ENCODE measurements around the genes MAP3K7, FUT9, UFL1, MMS22L and GRIK2.

DNA sequence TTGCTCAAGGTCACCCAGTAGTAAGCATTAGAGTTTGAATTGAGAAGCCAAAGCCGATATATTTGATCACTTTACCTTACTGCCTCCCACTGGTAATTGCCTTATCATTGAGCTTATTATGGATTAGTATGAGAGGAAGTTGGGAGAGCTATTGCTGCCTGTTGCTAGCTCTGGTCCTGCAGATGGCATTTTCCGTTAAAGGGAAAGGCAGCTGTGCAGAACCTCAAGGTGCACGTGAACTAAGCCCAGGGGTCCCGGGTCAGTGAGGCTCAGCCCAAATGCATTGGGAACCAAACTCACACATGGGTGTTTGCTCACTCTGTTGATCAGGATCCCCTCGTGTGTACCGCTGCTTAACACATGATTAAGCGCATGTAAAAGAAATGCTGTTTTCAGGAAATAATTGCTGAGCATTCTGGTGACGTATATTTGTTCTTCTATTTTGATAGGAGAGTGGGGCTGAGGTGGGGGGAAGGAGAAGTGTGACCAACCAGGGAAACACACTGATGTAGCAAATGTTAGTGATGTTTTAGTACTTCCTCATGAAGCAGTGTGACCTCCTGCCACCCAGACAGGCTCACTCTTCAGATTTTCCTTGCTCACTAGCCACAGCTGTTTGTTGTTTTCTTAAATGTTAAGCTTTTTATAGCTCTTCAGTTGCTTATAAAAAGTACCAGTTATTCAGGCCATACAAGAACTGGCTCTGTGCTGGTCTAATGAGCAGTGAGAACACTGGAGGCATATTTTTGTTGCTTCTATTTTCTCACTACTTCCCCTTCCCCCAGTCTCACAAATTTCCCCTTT is 79.0 kb upstream of the BACH2 start:
- RRBS, result no CpG with 5 or more reads among the region's 8 CpGs

DNA sequence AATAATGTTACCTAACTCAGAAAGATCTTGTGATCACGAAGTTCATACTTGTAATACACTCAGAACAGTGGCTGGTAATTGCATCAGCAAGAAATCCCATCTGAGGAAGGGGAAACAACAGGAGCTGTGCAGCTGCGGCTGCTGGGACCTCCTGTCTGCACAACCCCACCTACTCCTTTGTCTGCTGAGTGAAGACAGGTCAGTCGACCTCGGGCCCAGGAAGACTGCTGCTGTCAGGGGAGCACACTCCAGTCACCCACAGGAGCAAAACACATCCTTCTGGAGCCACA is 90.3 kb downstream of the MAP3K7 start:
- RRBS, result no CpG with 5 or more reads among the region's 4 CpGs

- RRBS, result under 1% methylated on average over 29 of the region's 81 CpGs
Measured at GRCh38 chr6:90586629-90587924, at the start of gene MAP3K7. Gene MAP3K7 (minus strand): TSS chr6:90587072.

DNA sequence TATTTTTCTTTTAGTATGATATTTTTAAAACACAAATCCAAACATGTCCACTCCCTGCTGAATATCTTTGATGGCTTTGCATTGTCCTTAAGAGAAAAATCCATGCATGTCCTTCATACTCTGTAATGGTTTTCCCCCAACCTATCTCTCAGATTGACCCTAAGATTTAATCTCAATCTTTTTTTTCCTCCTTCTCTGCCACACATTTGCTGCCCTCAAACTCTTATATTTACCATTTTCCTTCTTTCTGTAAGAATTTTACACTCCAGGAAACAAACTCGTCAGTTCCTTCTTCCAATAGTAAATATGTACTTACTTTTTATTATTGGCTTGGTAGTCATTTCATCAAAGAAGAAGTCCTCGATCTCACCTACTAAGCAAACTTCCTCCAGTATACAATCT is 673.5 kb downstream of the EPHA7 start:
- RRBS, result no CpG with 5 or more reads among the region's 2 CpGs

GRCh38 chr6:93416488-93417037 is 2.8 kb downstream of the EPHA7 start:
- RRBS, result 4% methylated on average over 11 of the region's 49 CpGs

GRCh38 chr6:94558952-94559516 is 1018.3 kb upstream of the MANEA start:
- RRBS, result no CpG with 5 or more reads among the region's 12 CpGs

DNA sequence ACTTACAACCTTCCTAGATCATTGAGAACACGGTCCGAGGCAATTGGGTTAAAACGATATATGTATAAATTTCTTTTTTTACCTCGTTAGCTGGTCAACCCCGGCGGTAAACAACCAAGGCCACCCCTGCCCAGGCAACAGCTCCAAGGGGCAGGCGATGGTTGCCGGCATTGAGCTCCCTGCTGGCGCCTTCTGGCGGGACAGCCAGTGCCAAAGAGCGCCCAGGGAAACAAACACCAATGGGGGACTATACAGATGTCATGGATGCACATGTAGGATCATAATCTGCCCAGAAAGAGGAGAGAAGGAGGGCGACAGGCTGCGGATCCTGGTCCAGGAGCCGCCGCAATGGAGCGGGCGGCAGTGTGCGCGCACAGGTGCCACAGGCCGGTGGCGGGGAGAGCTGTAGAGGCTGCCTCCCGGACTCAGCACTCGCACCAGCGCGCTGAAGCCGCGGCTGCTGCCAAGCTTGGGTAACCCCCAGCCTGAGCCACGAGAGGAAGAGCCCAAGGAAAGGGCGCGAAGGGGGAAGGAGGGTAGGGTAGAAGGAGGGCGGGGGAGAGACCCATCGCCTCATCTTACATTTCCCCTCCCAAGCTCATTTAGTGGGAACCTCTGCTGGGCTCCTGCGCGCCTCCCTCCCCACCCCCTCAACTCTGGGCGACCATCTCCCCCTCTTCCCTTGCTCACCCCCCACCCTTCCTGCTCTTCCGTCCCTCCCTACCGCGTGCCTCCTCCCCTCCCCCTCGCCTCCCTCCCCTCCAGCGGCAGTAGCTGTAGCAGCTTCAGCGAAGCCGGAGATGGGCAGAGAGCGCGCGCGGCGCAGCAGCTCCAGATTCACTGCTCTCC is at the start of gene FUT9:
TSS of gene FUT9 (plus strand) at position 770 of the 849 bp plus-strand sequence.
- RRBS, result 2% methylated on average over 4 of the region's 47 CpGs

GRCh38 chr6:96521028-96521948 is at the start of gene UFL1:
Gene UFL1 (plus strand): TSS chr6:96521806.
- RRBS, result no CpG with 5 or more reads among the region's 51 CpGs

DNA sequence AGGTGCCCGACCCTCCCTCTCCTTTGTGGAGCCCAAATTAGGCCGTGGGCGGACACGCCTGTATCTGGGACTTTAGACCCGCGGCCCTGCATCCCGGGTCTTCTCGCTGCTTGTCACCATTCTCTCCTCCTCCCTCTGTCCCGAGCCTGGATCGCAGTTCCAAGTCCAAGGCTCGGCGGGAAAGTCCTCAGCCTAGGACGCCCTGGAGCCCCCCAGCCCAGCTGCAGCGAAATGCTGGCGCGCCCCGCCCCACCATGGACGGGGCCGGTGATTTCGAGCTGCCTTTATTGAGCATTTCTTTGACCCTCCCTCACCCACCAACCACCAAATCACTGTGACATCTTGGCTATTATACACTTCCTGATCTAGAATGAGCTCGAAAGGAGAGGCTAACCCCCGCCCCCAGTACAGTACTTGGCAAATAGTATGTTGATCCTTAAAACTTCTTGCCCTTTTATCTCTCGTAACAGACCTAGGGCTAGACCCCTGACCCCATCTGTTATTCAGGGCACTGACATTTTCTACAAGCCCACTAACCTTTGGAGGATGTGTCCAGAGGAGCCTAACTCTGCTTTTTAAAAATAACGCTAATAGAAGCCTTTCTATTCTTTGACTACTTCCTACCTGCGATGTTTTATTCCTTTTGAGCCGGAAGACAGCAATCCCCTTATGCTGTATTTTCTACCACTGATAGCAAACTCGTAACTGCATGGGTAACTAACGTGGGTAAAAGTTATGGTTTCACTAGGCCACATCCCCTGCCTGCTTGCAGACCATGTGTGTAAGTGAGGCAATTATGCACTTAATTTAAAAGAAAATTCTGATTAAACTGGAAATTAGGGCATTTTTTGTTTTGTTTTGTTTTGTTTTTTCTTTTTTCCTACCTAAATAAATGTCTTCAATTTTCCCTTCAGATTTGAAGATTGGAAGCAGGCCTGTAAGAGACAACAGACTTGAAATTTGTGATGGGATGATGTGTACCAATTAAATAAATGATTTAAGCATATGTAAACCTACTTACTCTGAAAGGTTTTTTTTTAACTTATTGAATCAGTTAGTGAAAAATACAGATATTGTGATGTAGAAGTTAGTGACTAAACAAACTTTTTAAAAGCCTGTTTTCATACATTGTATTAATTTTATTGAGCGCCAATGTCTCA is 723 bp downstream of the UFL1 start:
- RRBS, result no CpG with 5 or more reads among the region's 29 CpGs

GRCh38 chr6:97282777-97283844 is at the start of gene MMS22L:
Gene MMS22L (minus strand): TSS chr6:97283216.
- RRBS, result 1% methylated on average over 18 of the region's 68 CpGs

DNA sequence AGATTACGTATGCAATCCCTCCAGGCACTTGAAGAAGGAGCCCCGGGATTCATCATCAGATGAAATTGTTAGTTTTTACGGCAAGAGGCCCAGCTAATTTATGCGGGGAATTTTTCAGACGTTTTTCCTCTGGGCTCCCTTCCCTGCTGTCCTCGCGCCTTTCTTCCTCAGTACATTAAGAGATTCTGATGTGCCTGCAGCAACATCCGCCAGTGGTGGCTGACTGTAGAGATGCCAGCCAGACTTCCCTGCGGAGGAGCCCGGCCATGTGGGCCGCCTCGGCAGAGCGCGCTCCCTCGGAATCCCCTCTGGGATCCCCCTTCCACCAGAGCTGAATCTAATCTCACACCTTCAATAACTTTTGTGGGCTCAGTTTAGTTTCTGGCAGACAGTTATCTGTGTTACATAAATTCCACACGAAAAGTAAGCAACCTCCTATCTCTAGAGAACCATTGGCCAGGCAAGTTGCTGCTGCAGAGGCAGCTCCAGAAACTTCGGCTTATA is 46.3 kb upstream of the POU3F2 start:
- RRBS, result no CpG with 5 or more reads among the region's 17 CpGs

- RRBS, result no CpG with 5 or more reads among the region's 72 CpGs
Measured at GRCh38 chr6:98823816-98825135, 10.1 kb upstream of the POU3F2 start.

DNA sequence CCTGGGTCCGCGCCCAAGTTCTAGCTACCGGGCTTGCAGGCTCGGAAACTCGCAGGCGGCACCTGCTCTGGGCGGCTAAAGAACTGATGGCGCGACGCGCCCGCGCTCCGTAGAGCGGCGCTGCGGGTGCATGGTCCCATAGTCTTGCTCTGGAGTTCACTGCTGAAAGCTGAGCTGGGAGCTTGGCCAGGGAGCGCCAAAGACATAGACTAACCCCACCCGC is 1.3 kb upstream of the POU3F2 start:
- RRBS, result 1% methylated on average over 3 of the region's 19 CpGs

DNA sequence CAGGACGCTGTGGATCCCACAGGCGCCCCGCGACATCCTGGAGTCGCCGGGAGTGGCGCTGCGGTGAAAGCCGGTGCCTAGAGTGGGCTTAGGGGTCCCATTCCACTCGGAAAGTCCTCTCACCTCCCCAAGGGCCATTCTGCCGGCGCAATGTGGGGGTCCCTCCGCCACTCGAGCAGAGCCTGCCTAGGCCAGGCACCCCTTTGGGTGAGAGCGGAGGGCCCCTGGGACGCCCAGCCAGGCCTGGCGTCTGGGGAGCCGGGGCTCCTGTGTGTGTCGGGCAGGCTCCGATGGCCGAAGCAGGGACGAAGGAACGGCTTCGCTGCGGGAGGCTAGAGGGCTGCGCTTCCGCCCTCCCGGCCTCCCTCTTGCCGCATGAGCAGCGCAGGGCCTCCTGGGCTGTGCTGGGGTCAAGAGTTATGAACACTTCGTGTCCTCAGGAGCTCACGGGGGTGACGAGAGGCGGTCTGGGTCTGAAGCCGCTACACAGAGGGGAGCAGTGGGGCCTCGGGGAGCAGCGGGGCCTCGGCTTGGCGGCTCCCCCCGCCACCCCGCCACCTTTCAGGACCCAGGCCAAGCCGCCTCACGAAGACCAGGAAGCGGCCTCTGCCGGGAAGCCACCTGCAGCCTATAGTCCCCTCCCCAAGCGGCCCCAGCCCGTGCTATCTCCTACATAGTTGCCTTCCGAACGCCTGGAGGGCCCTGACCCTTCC is 13.6 kb downstream of the POU3F2 start:
- RRBS, result 3% methylated on average over 9 of the region's 49 CpGs

GRCh38 chr6:99404349-99405009 is 10.5 kb upstream of the COQ3 start:
- RRBS, result no CpG with 5 or more reads among the region's 6 CpGs

DNA sequence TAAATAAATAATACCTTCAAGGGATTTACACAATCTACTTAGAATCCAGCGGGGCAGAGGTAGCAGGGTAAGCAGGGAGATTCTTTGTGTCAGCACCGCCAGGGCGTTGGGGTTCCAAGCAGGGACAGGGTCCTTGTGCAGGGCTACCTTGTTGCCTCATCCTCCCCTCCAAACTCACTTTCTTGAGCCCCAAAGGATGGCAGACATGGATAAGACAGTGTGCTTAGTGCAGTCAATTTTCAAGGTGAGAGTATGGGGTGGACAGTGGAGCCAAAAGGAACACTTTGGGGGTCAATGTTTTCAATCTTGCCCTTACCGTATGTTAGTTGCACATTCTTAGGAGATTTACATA is 23.2 kb upstream of the SIM1 start:
- RRBS, result no CpG with 5 or more reads among the region's 4 CpGs

- RRBS, result no CpG with 5 or more reads among the region's 3 CpGs
Measured at GRCh38 chr6:100741091-100741764, 139.9 kb downstream of the ASCC3 start.

DNA sequence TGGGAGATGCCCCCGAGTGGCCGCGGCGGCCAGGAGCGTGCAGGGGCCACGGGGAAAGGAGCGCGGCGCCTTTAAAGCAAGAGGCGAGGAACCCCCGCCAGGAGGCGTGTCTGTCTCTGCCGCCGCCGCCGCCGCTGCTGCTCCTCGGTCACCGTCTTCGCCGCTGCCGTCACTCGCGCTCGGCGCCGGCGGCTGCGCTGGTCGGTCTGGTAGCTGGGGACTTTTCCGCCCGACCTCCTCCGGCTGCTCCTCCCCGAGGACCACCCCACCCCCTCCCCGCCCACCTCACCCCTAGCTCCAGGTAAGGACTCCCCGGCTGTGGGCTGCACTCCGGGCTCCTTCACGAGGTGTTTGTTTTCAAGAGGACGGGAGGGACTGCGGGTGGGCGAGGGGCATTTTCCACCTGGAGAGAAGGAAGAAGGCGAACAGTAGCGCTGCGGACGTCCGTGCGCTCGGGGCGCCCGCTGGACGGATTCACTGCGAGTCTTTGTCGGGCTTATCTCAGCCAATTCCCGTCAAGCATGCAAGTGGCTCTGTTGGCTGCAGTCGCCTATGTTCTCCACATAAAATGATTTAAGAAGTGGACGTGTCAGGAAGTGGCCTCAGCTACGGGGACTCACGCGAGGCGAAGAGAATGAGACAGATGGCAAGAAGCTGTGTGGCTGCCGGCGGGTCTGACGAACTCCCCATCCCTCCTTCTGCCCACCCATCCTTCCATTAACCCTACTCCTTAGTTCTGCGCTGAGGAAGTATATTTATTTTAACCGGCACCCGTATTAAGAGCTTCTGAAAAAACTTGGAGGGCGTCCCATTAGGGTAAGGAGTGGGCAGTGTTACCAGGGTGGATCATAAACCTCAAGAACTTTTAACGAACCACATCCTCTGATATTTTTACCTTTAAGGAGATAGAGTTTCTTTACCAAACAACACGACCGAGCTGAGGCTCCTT is at the start of gene GRIK2:
TSS of gene GRIK2 (plus strand) at position 172 of the 949 bp plus-strand sequence.
- RRBS, result 2% methylated on average over 14 of the region's 70 CpGs

GRCh38 chr6:104489719-104490304 is 369.9 kb downstream of the HACE1 start:
- RRBS, result no CpG with 5 or more reads among the region's 17 CpGs

Data from AG09319 (cell line).